ENCODE measurements around a stretch of chr7.

DNA sequence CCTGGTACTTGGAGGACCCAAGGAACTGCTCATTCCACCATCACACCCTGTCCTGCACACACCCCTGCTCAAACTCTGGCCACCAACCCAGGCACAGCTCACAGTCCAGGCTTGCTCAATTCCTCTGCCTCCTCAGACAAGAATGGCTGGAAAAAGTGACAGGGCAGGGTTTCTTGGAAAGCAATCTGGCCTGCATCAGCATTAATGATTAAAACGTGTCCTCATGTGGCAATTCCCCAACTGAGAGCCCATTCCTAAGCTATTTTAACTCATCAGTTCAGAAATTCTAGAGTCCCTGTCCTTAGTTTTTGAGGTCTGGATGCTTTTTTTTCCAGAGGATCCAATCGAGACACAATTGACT lies 17.2 kb upstream of the TPST1 start:
- RRBS, result no CpG with 5 or more reads among the region's 2 CpGs

DNA sequence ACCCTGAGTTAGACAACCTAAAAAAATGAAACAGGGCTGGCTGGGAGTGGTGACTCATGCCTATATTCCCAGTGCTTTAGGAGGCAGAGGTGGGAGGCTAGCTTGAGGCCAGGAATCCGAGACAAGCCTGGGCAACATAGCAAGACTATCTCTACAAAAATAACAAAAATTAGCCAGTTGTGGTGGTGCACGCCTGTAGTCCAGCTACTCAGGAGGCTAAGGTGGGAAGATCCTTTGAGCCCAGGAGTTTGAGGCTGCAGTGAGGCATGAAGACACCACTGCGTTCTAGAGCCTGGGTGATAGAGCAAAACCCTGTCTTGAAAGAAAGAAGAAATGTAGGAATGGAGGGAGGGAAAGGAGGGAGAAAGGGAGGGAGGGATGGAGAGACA lies 166.1 kb downstream of the TPST1 start:
- RRBS, result no CpG with 5 or more reads among the region's 3 CpGs

DNA sequence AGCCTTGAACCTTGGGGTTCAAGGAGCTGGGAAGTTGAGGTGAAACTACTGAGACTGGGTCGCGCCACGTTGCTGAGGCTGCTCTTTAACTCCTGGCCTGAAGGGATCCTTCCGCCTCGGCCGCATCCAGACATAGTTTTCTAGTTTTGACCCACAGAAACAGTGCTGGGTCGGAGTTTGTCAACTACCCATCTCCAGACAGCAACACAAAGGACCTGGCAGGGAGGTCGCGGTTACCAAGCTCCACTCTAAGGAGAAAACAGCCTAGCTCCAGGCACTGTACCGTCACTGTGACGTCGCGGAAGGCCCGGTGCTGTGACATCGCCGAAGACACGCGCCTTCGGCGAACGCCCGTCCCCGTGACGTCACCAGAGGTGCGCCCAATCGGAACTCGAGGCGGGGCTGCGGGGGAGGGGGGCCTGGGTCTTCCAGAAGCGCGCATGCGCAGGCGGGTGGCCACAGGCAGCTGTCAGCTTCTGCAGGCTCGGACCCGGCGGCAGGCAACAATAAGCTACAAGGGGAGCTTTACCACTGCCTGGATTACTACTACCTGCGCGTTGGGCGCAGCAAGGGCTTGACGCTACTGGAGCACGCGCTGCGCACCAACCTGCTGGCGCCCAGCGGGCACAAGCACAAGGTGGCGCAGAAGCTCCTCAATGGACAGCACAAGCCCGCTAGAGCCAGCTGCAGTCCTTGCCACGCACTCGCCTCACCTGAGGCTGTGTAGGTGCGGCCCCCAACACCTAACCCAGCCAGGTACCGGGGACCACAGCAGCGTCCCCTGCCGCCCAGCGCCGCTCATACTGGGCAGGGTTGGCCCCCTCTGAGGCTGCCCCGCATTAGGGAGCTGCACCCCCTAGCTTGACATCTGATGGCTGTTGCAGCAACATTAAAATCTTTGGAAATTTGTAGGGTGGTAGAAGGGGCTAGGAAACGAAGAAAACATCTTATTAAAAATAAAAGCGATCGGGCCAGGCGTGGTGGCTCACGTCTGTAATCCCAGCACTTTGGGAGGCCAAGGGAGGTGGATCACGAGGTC lies 208.4 kb downstream of the TPST1 start:
- RRBS, result no CpG with 5 or more reads among the region's 62 CpGs

DNA sequence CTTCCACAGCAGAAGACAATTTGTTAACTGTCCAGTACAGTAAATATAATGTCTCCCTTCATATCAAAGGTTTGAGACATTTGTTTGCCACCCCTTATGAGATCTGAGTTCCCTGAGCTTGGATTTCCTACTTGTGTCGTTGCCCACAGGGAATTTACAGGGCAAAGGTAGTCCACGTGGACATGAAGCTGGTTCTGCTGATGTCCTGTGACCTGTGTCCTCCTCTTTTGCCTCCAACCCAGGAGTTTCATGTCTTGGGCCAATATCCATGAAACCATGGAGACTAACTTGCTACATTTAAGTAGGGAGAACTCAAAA lies 172.3 kb upstream of the KCTD7 start:
- RRBS, result no CpG with 5 or more reads among the region's 2 CpGs

DNA sequence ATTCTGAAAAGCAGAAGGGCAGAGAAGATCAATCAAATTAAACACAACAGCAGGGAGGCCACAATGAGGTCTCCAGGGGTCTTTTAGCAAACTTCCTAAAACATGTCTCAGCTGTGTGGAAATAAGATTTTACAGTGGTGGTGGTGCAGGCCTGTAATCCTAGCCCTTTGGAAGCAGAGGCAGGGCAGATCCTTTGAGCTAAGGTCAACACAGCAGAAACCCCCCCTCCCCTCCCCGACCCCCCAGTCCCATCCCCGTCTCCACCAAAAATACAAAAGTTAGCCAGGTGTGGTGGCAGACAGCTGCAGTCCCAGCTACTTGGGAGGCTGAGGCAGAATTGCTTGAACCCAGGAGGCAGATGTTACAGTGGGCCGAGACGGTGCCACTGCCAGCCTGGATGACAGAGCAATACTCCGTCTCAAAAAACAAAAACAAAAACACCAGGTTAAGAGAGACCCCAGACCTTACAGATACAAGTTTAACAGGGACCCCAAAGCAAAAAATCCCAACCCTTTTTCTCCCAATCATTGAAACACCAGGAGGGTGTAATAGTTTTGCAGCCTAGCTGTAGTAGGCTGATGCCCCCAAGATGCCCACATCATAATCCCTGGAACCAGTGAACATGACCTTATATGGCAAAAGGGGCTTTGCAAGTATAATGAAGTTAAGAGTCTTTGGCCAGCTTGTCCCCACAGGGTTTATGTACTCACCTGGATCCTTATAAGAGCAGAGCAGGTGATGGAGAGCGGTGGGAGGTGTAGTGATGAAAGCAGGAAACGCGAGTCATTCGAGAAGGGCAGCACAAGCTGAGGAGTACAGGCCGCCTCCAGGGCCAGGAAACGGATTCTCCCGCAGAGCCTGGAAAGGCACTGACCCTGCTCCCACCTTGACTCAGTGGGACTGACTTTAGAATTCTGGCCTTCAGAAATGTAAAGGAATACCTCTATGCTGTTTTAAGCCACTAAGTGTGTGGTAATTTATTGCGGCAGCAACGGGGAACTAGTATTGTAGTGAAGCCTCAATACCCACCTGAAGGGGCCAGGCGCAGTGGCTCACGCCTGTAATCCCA lies 138.0 kb upstream of the KCTD7 start:
- RRBS, result no CpG with 5 or more reads among the region's 16 CpGs

GRCh38 chr7:66556981-66557706 lies 71.5 kb upstream of the KCTD7 start:
- RRBS, result 85% methylated on average over 2 of the region's 37 CpGs

- RRBS, result 97% methylated on average over 1 of the region's 7 CpGs
These were observed 47.4 kb upstream of the KCTD7 start for GRCh38 chr7:66581286-66581701.

DNA sequence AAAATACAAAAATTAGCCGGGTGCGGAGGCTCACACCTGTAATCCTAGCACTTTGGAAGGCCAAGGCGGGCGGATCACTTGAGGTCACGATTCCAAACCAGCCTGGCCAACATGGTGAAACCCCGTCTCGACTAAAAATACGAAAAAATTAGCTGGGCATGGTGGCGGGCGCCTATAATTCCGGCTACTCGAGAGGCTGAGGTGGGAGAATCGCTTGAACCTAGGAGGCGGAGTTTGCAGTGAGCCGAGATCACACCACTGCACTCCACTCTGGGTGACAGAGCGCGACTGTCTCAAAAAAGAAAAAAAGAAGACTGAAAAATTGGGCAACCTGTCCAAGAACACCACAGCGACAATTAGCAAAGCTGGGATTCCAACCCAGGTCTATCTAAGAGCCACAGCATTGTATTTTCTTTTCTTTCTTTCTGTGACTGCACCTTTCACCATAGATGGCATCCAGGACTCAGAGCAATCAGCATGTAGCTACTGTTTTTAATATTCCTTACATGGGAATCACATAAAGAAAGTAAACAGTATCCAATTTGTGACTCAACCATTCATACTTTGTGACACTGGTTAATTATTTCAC lies 52.2 kb downstream of the KCTD7 start:
- RRBS, result no CpG with 5 or more reads among the region's 18 CpGs

DNA sequence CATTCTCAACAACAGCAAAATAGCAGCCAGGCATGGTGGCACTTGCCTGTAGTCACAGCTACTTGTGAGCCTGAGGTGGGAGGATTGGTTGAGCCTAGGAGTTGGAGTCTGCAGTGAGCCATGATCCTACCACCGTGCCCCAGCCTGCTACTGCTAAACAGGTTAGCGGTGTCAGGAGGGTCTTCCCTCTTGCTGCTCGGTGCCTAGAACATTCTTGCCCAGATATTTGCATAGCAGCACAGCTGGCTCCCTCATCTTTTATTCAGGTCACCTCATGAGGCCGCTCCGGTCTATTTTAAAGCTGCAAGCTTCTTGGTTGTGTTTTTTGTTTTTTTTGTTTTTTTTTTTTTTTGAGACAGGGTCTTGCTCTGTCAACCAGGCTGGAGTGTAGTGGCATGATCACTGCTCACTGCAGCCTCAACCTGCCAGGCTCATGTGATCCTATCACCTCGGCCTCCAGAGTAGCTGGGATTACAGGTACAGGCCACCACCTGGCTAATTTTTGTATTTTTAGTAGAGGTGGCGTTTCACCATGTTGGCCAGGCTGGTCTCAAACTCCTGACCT lies 2.8 kb upstream of the RABGEF1 start:
- RRBS, result no CpG with 5 or more reads among the region's 7 CpGs

DNA sequence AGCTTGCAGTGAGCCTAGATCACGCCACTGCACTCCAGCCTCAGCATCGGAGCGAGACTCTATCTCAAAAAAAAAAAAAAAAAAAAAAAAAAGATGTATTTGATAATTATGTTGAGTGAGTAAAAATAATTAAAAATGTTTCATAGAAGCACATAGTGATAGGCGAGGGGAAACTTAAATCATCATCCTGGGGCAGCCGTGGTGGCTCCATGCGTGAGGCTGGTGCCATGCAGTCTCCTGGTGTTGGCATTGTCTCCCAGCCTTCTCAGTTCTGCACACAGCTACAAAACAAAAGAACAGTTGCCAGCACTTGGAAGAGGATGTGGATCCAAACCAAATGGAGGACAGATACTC lies 49.1 kb downstream of the RABGEF1 start:
- RRBS, result no CpG with 5 or more reads among the region's 6 CpGs

DNA sequence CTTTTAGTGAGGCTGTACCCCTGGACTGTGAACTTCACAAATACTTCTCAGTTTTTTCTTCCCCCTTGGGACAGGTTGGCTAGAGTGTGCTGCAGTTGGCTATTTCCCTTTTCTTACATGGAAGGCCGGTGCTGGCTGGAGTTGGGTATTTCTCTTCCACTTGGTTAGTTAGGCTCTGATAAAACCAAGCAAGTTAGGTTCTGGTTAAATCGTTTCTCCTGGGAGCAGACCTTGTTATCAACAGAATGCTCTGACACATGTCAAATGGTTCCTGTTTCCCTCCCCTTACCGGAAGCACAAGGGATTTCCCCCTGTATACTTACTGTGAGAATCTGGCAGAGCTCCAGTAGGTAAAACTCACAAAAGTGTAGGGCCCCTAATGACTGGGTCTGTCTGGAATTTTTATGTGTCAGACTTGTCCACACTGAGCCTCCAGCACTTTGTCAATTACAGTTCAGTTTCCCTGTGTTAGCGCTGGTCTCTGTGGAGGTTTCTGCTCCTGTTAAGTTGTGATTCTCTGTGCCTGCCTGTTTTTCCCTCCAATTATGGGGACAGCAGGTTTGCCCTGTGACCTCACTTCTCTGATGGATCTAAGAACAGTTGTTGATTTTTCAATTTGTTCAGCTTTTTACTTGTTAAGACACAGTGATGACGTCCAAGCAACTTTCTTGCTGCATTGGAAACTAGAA lies 132.5 kb downstream of the TYW1 start:
- RRBS, result no CpG with 5 or more reads among the region's 5 CpGs

- RRBS, result no CpG with 5 or more reads among the region's 5 CpGs
These were observed 116.2 kb downstream of the SPDYE21 start for GRCh38 chr7:67392963-67393363.

DNA sequence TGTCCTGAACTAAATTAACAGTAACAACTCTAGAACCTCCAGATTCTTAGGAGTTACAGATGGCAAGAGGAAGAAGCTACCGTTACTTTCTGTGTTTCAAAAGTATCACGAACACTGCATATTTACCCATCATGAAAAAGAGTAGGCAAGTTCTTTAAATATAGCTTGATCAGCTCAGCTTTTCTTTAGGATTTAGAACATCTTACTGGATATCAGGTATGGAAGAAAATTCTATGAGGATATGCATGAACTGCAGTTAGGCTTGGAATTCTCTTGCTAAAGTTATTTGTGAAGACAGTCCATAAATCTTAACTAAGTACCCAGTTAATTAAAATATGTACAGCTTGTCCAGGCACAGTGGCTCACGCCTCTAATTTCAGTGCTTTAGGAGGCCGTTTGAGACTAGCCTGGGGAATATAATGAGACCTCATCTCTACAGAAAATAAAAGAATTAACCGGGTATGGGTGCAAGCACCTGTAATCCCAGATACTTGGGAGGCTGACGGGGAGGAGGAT lies 1055.0 kb upstream of the AUTS2 start:
- RRBS, result no CpG with 5 or more reads among the region's 6 CpGs

DNA sequence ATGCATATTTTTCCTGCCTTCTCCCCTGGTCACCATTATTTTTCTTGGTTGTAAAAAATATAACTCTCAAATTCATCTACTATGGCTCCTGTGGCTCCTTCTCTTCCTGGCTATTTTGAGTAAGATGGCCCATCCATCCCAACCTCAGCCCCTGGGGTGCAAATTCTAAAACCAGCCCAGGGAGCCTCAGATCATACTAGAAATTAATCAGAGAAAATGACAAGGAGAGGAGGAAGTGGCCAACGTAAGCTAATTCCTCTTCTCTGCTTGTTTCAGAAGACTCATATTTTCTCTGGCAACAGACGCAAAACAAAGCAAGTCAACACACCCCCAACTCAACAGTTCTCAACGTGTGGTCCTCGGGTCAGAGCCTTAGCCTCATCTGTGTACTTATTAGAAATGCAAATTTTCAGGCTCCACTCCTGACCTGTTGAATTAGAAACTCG lies 414.0 kb upstream of the AUTS2 start:
- RRBS, result no CpG with 5 or more reads among the region's 5 CpGs

GRCh38 chr7:69430443-69431076 lies 167.7 kb upstream of the AUTS2 start:
- RRBS, result no CpG with 5 or more reads among the region's 15 CpGs

DNA sequence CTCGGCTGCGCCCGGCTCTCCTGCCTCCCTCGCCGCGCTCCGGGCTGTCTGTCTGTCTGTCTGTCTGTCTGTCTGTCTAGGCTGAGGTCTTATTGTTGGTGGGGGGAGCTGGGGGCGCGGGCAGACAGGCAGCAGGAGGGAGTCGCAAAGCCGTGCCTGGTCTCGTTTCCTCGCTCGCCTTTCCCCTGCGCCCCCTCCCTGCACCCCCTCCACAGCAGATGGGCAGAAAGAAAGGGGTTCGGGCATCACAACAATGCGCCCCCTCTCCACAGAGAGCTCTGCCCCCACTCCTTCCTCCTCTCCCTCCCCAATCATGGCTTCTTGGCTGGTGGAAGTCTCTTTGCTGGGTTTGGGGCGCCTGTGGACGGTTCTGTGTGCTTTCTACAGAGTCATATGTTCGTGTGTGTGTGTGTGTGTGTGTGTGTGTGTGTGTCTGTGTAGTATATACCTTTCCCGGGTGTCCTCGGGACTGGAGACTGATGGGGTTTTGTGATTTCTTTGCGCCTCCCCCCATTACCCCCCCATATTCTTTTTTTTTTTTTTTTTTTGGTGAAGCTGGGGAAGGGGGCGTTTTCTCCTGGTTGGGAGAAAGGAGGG lies 1.8 kb downstream of the AUTS2 start:
- RRBS, result 0% methylated on average over 2 of the region's 24 CpGs

DNA sequence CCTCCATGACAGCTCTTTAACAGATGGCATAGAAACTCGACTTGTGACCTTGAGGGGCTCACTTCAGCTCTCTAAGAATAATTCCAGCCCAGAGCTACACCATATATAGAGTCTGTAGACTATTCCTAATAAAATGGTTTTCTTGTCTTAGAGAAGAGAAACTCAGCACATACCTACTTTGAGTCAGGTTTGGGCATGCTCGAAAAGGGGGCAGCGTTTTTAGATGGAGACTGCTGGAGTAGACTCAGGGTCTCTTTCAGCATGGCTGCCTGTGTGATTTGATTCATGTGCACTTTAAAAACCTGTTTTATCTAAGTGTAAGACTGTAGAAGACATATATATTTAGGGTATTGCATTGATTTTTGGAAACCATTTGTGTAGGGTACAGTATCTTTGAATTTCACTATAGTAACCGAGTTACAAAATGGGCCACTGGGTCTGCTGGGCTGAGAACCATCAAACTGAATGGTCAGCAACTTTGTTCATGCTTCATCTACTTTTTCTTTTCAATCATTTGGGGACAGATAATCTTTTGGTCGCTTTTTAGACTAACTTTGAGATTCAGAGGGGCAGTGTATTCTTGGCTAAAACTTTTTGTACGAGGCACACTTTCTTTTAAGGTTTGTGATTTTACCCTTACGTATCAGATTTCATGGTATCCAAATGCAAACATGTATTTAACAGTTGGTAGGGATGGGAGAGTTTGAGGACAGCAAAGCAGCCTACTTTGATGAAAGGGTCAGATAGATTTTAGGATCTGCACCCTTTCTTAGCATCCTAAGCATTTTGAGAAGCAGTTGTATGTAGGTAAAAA lies 346.1 kb downstream of the AUTS2 start:
- RRBS, result no CpG with 5 or more reads among the region's 7 CpGs

DNA sequence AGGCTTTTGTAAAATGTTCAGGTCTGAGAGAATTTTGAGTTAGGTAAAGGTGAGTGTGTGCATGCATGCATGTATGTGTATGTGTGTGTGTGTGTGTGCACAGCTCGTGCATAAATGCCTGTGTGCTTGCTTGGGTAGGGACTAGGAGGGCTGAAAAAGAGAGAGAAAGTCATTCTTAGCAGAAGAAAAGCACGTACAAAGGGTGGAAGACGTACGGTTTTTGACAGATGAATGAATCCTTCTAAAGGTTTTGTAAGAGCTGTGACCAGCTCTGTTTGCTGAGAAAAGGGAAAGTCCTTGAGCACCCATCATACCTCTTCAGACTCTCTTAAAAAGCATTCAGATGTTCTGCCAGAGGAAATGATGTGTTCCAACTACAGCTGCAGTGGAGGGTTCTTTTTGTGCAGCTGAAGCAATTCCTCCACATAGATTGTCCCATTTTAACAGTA lies 364.4 kb downstream of the AUTS2 start:
- RRBS, result no CpG with 5 or more reads among the region's 4 CpGs